LNCaP clone FGC (cell line): ENCODE measurements around the gene ZNF675.

GRCh38 chr19:21398382-21398893 is 1.5 kb downstream of the ZNF493 start:
- RRBS, 2 experiments, result no CpG with 5 or more reads among the region's 3 CpGs

DNA sequence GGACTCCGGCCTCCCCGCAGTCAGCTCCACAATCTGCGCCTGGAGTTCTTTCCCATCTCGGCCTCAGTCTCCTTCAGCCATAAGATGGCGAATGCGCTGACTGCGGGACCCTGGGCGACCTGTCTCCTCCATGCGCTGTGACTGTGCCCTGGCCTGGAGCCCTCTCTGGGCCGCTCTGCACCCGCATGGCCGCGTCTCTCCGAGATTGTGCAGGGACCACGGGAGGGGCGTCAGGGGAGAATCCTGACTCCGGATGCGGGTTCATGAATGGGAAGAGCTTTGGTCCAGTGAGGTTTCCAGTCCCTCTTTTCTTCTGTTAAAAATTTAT is 351 bp downstream of the ZNF729 start:
- RRBS, 2 experiments, result no CpG with 5 or more reads among the region's 18 CpGs

GRCh38 chr19:23273130-23274295 is 23.3 kb upstream of the ZNF724 start:
- RRBS, 2 experiments, result under 1 to 1% methylated on average over 15 of the region's 59 CpGs

DNA sequence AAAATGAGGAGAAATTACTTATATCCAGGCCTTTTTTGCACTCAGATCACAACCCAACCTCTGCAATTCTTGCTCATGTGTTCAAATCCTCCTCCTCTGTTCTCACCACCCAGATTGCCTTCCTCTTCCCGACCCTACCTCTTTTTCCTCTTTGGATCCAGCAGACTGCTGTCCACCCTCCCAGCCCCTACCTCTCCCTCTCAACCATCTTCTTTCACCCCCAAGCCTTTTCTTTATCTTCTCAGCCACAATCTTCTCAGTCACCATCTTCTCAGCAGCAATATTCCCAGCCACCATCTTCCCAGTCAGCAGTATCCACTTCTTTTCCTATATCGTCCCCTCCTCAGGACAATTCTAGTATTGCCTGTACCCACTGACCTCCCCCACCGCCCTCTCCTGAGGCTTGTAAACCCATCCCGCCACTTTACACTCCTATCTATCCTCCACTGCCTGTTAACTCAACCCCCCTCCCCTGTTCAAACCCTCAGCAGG is 49.8 kb downstream of the ZNF91 start:
- RRBS, 2 experiments, result no CpG with 5 or more reads among the region's 4 CpGs

- RRBS, 2 experiments, result no CpG with 5 or more reads among the region's 12 CpGs
These were observed at the start of gene ZNF675 for GRCh38 chr19:23687096-23687508. Gene ZNF675, minus strand, starts transcription at chr19:23687212.

GRCh38 chr19:23763866-23764046 is 952 bp downstream of the RPSA2 start:
- RRBS, 2 experiments, result no CpG with 5 or more reads among the region's 1 CpG

DNA sequence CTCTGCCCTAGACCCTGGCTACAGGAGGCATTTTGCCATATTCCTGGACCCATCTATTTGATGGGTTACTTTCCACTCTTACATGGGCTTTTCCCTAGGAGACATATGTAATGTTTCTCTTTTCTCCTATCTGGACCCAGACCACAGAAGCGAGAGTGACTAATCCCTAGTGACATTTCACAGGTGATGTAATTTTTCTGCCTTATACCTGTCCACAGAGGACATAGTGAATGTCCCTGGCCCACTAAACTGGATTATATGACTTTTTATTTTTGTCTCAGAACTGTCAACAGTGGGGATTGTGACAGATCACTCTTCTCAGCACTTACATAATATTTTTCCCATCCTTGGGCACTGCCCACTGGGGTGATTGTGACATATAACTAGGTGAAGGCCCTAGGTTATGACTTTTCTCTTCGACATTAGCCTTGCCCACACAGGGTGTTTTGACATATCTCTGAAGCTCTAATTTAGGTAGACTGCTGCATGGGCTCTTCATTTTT is 7.9 kb upstream of the ZNF726 start:
- RRBS, 2 experiments, result no CpG with 5 or more reads among the region's 2 CpGs

DNA sequence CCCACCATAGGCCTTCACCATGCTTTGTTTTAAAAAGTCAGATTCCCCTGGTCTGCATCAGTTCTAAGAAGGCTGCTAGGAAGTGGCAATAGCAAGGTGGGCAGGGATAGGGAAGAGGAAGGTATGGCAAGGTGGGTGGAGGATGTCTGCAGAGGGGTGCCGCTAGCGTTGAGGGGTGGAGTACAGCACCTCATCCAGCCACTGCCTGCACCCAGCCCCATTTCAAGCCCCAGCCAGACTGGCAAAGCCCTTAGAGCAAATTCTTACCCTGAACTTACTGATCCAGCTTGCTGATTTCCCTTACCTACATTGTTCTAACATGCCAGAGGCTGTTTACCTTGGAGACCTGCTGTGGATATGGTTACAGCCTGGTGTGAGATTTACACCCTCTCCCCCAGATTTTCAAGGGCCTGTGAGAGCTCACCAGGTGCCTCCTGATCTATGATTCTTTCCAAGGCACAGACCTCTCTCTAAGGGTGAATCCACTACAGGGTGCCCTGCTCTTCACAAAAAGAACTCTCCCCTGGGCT is 85.9 kb downstream of the ZNF726 start:
- RRBS, 2 experiments, result no CpG with 5 or more reads among the region's 2 CpGs

DNA sequence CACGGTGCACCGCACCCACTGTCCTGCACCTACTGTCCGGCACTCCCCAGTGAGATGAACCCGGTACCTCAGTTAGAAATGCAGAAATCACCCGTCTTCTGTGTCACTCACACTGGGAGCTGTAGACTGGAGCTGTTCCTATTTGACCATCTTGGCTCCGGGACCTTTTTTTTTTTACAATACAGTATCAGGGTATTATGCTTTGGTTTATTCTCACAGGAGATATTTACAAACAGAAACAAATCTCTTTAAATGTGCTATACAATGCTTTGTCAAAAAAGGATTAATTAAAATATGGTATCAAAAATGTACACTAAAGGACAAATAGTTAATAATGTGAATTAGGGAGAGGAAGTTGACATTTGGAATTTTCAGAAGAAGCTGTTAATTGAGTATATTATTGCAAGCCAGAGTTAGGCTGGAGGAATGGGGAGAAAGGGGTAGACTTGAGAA is 67.6 kb upstream of the ZNF254 start:
- RRBS, 2 experiments, result no CpG with 5 or more reads among the region's 6 CpGs

- RRBS, 2 experiments, result no CpG with 5 or more reads among the region's 5 CpGs
These were observed 1432.1 kb downstream of the UQCRFS1 start for GRCh38 chr19:27780692-27781336.

- RRBS, 2 experiments, result no CpG with 5 or more reads among the region's 2 CpGs
These were observed 575.7 kb downstream of the UQCRFS1 start for GRCh38 chr19:28637368-28637576.

DNA sequence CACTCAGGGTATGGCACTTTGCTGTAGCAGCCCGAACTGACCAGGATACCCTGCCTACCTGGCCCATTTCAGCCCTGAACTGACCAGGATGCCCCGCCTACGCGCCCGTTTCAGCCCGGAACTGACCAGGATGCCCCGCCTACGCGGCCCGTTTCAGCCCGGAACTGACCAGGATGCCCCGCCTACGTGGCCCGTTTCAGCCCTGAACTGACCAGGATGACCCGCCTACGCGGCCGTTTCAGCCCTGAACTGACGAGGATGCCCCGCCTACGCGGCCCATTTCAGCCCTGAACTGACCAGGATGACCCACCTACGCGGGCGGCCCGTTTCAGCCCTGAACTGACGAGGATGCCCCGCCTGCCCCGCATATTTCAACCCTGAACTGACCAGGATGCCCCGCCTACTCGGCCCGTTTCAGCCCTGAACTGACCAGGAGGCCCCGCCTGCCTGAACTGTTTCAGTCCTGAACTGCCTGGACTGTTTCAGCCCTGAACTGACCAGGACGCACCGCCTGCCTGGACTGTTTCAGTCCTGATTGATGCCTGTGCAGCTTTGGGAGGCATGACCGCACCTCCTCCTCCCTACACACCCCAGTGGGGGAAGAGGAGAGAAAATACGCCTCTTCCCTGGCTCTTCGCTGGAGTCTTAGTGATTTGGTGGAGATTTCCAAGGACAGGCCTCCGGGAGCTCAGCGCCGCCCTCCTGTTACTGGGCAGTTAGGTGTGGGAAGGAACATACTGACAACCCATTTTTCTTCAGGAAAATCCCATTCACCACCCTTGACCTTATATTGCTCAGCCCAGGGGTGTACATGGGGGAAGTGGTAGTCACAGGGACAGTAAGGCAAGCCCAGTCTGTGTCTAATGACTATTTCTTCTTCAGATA is 119.8 kb downstream of the UQCRFS1 start:
- RRBS, 2 experiments, result 48 to 59% methylated on average over 6 of the region's 41 CpGs

- RRBS, 2 experiments, result 96 to 97% methylated on average over 4 of the region's 24 CpGs
These were observed 3.9 kb downstream of the POP4 start for GRCh38 chr19:29609816-29610479.

GRCh38 chr19:29671193-29672229 is 6.2 kb downstream of the PLEKHF1 start:
- RRBS, 2 experiments, result no CpG with 5 or more reads among the region's 18 CpGs

DNA sequence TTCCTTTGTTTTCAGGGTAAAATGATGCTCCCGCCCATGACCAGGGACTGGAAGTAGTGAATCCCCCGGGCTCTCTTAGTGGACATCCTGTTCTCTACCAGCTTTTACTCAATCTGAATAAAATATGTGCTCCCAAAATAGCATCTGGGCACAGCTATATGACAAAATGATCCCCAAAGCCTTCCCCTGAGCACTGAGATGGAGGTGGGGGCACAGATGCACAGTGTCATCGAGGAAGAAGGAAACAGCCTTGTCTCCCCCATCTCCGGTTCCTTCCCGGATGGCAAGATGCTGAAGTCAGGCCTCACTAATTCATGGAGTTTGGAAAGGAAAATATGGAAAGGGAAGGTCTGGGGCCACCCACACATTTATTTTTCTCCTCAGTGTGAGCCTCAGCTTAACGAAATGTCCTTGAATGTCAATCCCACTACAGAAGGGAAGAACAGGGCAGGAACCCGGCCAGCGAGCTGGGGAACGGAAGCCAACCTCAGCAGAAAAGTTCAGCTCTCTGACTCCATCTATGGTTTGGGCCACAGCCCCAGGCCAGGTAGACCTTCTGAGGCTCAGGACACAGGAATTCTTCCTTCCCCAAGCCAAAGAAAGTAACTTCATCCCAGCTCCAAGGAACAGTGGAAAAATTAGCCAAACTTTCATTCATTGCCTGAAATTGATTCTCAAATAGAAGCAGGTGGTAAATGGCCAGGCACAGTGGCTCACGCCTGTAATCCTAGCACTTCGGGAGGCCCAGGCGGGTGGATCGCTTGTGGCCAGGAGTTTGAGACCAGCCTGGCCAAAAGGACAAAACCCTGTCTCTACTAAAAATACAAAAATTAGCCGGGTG is 8.5 kb downstream of the C19orf12 start:
- RRBS, 2 experiments, result no CpG with 5 or more reads among the region's 14 CpGs

GRCh38 chr19:29712547-29713120 is 2.4 kb downstream of the C19orf12 start:
- RRBS, 2 experiments, result no CpG with 5 or more reads among the region's 5 CpGs

DNA sequence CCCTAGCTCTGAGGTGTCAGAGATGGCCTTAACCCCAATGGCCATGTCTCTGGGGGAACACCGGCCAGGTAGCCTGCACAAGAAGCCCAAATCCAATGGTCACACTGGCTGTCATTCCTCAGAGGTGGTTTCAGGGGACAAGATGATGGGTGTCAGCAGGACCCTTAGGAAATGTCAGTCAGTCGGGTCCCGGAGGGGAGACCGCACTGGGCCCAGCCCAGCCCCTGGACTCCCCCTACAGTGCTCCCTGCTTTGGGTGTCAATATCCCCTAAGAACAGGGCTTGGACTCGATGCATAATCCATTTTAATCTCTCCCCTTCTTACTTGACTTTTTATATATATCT is 32.0 kb upstream of the ZNF536 start:
- RRBS, 2 experiments, result no CpG with 5 or more reads among the region's 5 CpGs

DNA sequence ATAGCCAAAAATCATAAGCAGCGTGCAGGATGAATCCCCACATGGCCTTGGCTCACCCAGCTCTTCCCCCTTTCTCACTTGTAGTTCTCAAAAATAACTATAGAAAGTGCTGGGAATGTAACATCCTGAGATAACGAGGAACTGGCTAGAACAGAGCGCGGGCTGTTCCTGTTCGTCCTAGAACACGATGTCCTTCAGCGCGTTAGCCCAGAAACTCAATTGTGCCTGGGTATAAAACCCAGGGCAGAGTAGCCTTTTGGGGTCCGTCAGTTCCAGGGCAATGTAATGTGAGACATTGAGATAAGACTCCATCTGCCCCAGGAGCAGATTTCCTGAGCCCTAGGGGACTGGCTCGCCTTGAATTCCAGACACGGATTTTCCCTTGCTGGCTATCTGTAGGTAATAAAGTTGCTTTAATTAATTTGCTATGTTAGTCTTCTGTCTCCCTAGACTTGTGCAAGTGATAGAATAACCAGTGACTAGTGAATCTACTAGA is 326.1 kb downstream of the TSHZ3 start:
- RRBS, 2 experiments, result no CpG with 5 or more reads among the region's 11 CpGs

GRCh38 chr19:31353011-31353860 is 4.0 kb upstream of the TSHZ3 start:
- RRBS, 2 experiments, result no CpG with 5 or more reads among the region's 40 CpGs